Bronchial lymph node (tissue), 1 donor: Measurements from ENCODE around the gene AAR2.

- PRO-cap, result no peak
Observed at GRCh38 chr20:36047374-36048026, 79.1 kb downstream of the CNBD2 start.

GRCh38 chr20:36048590-36049827 is 80.6 kb downstream of the CNBD2 start:
- PRO-cap, result no peak

DNA sequence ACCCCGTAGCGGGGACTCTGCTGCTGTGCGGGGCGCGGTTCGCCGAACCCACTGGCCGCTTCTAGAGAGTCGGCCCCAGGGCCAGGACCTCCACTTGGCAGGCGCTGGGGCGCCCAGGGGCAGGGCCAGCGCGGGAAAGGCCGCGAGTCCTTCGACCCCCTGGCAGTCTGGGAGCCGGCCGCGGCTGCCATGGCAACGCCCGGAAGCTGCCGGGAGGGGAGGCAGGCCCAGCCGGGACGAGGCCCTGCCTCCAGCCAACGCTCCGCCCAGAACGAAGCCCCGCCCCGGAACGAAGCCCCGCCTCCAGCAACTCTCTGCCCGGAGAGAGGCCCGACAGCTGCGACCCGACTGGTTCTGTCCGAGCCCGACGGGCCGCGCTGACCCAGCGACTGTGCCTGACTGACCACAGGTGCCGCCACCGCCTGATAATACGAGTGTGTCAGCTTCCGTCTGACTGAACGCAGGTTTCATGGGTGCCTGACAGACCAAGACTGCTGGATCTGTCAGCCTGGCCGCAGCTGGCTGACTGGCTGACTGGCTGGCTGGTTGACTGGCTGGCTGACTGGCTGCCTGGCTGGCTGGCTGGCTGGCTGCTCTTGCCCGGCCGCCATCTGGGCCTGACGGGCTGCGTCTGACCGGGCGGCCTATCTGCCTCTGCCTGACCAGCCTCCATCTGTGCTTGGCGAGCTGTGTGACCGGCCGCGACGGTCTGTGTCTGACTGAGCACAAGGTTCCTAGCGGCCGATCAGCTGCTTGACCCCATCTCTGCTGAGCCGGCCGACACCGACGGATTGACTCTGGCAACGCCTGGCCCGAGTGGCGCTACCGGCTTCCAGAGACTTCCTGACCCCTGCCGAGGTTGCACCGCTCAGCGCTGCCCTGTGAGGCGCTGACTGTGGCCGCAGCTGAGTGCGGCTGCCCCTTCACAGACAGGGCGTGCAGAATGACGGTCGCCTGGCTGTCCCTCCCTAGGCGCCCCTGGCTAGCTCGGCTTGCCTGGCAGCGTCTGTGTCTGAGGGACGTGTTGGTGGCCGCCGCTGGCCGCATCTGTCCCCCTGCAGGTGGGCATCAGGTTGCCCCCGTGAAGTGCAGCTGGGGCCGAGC is 89.7 kb upstream of the EPB41L1 start:
- PRO-cap, result bidirectional peak, plus-strand start at position 347 of the sequence, minus-strand start at position 169 of the sequence; bidirectional peak, plus-strand start at position 835 of the sequence, minus-strand start at position 767 of the sequence

GRCh38 chr20:36093113-36094110 is 61.1 kb upstream of the EPB41L1 start:
- PRO-cap, result no peak

DNA sequence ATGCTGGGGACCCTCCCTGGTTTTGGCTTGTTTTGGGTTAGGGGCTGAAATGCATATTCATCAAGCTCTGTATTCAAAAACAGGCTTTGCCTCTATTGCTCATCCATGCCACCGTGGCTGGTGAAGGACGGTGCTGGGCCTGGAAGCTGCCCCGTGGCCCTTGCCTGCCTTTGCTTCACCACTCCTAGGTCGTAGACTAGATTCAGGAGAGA is 42.0 kb upstream of the EPB41L1 start:
- PRO-cap, result no peak

DNA sequence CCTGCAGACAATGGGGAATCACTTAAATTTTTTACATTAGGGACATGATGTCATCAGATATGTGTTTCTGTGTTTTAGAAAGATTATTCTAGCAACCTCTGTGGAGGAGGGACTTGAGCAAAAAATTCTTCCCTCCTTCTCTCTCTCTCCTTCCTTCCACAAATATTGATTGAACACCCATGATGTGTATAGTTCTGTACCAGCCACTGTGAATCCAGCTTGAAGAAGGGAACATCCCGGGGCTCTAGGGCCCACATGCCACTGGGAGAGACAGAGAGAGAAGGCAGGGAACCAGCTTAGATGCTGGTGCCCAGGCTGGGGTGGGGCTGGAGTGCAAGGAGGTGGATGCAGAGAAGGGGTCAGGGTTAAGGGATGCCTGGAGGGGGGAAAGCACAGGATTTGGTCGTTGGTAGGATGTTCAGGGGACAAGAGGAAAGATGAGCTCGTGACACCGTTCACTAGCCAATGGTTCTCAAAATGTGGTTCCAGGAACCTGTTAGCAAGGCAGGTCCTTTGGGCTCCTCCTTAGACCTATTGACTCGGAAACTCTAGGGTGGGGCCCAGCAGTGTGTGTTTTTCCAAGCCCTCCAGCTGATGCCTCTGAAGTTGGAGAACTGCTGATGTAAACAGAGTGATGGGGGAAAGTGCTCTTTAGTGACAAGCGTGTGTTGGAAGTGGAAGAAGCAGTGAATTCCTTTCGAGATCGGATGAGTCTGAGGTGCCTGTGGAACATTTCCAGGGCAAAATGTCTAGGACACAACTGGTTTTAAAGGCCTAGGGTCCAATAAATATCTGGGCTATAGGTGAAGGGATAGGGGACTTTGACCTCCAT is 19.6 kb upstream of the AAR2 start:
- PRO-cap, result no peak

DNA sequence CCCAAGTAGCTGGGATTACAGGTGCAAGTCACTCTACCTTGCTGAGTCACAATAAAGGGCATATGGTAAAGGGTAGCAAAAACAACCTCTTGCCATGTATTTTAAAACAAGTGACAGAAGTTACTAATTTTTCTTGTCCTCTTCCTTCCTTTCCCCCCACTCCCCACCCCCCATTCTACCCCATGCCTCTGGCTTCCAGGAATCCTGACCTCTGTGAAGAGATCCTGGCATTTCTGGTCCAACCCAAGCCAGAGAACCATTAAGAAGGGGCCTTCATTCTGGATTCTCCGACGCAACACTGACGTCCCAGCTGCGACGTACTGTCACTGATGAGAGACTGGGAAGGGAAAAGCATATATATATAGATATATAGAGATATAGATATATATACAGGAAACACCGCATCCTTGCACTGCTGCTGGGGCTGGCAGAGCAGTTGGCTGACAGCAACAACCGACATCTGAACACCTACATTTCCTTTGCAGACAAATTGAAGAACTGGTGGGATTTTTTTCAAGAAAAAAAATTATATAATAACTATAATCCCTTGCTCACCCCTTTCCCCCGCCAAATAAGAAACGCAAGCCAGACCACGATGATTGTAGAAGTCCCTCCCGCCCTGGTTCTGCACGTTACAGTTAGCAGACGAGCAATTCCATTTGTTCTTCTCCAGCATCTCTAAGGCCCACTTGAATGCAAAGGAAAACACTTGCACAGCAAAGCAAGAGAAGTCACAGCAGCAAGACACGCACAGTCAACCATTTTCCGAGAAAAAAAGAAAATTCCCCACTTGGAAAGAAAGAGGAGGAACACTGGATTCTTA is 6.9 kb upstream of the AAR2 start:
- PRO-cap, result no peak

- PRO-cap, result bidirectional peak, plus-strand start at chr20:36236481, minus-strand start at chr20:36236413
Observed at GRCh38 chr20:36236234-36237408, at the start of gene AAR2. TSS of gene AAR2 (plus strand) at chr20:36236478.

DNA sequence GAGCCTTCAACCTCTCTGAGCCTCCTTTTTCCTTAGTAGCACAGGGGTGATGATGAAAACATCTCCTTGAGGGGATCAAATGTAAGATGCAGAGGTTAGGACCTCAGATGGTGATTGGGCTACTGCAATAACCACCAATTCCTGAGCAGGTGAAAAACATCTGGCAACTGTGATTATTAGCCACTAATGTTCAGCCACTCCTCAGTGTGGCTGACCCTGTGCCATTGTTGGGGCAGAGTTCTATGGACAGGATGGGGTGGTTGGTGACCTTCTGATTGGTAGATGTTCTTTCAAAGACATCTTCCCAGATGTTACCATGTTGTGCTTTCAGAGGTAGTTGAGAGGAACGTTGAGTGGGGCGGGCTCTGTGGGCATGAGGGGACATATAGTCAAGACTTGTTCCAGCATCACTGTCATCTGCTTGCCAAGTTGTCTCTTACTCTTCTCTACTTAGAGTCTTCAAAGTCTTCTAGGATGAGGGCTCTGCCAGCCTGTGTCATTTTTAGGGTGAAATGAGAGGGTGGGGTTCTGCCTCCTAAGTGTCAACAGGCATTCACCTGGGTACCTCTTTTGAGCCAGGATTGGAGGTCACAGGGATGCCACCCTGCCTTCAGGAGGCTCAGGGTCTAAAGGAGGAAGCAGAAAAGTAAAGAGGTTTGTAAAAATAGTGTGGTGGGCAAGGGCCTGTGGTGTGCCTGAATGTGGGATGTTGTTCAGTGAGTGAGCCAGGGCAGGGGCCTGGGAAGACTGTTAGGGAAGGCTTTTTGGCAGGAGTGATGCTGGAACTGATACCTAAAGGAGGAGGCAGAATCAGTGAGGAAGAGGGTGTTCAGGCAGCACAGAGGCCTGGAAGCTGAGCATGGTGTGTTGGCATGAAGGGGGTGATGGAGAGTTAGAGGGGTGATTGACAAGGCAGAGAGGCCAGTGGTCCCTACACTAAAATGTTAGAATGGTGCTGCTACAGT is 62.2 kb upstream of the MYL9 start:
- PRO-cap, result no peak

DNA sequence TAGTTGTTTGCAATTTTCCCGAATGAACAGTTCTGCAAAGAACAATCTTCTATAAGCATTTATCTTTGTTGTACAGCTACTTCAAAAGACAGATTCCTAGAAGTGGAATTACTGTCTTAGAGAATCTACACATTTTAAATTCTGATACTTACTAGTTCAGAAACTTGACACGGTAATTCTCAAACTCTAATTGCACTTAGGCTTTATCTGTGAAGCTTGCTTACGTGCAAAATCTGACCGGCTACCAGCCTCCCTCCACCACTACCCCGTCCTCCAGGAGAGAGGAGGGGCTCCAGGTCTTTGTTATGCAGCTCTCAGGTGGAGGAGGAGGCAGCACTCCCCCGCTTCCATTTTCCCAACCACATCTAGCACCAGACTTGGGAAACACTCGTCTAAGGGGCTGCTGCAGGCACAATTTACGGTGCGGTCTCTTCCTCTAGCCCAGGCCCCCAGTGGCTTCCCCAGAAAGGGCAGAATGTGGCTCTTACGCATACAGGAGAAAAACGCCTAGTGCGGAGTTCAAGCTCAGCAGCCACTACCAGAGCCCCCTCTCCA is 1.8 kb upstream of the TGIF2 start:
- PRO-cap, result no peak

GRCh38 chr20:36575404-36575824 is 2.0 kb downstream of the TGIF2 start:
- PRO-cap, result no peak

DNA sequence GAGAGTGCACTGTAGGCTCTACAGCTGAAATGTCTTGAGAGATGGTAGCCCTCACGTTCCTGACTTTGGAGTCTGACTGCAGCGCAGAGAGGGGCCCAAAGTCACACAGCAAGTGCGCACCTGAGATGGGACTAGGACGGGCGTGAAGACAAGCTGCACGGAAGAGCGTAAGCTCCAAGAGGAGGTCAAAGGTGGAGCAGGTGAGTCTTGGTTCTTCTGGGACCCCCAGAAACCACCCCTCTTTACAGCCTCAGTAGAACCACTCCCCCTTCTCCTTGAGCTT is 607 bp downstream of the SLA2 start:
- PRO-cap, result no peak

GRCh38 chr20:36774746-36775633 is 1.4 kb upstream of the DSN1 start:
- PRO-cap, result no peak

DNA sequence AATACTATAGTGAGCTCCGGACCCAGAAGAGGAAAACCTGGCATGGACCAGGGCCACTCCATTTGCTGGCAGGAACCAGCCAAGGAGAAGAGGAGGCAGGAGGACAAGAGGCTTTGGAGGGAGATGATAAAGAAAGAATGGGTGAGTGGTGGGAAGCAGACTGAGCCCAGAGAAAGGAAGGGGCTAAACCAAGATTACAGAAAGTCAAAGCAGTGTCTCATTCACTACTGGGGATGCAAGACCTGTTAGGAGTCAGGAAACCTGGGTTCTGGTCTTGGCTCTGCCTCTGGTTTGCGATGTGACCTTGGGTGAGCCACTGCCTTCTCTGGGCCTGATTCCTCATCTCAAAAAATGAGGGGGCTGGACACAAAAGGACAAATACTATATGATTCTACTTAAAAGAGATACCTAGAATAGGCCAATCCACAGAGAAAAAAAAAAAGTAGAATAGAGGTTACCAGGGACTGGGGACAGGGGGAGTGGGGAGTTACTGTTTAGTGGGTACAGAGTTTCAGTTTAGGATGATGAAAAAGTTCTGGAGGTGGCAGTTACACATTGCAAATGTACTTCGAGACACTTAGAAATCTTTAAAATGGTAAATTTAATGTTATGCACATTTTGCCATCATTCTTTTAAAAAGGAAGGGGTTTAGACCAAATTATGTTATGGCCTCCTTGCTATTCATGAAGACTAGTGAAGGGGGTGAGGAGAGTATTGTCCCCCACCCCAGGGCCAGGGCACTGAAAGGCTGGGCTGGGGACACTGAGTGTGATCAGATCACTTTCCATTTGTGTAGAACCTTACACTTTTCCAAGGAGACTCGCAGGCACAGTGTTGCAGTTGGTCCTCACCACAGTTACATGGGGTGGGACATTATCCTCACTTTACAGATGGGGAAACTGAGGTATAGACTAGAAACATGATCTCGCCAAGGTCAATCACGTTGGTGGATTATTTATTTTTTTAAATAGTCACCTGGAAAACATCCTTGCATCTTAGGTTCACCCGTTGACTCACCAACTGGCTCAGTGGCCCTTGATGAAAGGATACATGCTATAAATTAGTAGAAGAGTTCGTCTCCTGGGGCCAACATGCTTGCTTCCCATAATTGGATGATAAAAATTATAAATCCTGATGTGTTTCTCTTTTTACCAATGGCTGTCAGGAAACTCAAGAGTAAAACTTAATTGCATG is 6.7 kb upstream of the DSN1 start:
- PRO-cap, result no peak

GRCh38 chr20:36839139-36839630 is 24.2 kb downstream of the SOGA1 start:
- PRO-cap, result no peak

- PRO-cap, result bidirectional peak, plus-strand start at chr20:36848553, minus-strand start at chr20:36848377
Observed at GRCh38 chr20:36848263-36848807, 15.0 kb downstream of the SOGA1 start.

DNA sequence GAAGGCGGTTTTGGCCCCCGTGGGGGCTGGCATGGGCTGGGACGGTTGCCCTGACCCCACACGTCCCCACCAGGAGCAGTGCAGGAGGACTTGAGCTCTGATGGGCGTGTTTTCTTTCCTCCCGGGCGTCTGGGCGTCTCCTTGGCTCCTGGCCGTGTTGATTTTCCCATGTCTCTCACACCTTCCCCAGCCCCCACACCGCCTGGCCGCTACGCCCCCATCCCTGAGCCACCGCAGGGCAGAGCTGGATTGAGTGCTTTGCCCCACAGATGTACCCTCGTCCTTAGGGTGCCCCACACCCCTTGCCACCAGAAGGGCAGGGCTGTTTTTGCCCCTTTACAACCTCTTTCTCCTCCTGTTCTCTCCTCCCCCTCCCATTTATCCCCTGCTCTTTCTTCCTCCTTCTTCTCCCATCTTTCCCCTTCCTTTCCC is 1.4 kb upstream of the SOGA1 start:
- PRO-cap, result no peak

- PRO-cap, result no peak
Observed at GRCh38 chr20:36896740-36897475, 21.0 kb downstream of the TLDC2 start.

DNA sequence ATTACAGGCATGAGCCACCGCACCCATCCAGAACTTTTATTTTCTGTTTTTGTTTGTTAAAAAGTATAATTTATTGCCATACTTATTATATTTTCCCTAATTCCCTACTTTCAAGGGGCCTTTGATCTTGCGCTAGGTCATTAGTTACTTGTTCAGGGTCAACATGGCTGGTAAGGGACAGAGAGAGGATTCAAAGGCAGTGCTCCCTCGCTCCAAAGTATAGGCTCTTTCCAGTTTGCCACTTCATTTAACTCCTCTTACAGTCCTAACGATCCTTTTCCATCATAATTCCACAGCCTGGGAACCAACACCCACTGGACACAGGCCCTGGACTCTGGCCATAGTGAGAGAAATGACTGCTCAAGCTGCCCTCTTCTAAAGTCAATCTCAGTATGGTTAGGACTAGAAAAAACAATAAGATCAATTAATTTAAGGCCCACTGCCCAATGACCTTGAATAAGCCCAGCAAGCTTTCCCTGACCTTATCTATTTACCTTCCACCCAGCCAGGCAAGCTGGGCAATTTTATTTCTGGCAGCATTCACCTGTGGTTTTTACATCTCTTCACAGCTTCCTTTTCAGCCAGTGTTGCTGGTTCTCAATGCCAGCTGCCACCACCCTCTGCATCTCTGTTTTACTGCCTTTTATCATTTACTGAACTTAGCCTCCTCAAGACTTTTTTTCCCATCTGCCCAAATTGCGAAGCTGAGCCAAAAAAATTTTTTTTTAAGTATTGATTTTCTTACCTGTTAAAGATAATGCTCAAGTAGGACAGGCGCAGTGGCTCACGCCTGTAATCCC is 3.6 kb upstream of the SAMHD1 start:
- PRO-cap, result unidirectional peak, minus-strand start at position 221 of the sequence

DNA sequence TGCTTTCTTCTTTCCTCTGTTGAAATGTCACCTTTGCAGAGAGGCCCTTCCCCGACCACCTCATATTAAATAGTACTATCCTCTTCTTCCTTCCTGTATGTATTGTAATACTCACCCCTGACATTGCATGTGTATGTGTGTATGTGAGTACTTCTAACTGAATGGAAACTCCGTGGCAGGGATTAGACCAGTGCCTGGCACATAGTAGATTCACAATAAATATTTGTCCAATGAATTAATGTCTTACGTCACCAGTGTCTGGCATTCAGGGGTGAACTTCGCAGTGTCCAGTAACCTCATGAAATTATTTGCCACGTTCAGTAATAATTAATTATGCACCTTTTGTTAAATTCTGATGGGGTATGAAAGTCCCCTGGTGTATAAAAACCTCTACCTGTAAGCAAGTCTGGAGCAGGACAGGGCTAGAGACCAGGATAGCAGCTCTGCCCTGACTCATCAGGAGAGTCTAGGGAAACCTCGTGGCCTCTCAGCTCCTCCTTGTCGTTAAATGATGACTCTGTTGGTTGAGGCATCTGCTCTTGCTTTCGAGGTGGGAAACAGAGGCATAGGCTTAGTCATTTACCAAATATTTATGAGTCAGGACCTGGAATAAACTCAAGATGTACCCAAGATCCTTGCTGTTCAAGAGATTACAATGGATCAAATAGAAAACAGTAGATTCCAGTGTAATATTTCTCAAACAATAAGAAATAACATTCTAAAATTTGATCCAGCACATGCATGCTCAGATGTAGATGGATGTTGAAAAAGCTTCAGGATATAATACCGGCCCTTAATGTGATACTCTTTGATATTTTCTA is 5.4 kb downstream of the MANBAL start:
- PRO-cap, result no peak